Bronchial epithelial cell (primary cell): ENCODE measurements around a stretch of chr9.

GRCh38 chr9:137665543-137666046 lies 46.8 kb downstream of the EHMT1 start:
- RRBS, 2 experiments: no CpG with 5 or more reads among the region's 15 CpGs

DNA sequence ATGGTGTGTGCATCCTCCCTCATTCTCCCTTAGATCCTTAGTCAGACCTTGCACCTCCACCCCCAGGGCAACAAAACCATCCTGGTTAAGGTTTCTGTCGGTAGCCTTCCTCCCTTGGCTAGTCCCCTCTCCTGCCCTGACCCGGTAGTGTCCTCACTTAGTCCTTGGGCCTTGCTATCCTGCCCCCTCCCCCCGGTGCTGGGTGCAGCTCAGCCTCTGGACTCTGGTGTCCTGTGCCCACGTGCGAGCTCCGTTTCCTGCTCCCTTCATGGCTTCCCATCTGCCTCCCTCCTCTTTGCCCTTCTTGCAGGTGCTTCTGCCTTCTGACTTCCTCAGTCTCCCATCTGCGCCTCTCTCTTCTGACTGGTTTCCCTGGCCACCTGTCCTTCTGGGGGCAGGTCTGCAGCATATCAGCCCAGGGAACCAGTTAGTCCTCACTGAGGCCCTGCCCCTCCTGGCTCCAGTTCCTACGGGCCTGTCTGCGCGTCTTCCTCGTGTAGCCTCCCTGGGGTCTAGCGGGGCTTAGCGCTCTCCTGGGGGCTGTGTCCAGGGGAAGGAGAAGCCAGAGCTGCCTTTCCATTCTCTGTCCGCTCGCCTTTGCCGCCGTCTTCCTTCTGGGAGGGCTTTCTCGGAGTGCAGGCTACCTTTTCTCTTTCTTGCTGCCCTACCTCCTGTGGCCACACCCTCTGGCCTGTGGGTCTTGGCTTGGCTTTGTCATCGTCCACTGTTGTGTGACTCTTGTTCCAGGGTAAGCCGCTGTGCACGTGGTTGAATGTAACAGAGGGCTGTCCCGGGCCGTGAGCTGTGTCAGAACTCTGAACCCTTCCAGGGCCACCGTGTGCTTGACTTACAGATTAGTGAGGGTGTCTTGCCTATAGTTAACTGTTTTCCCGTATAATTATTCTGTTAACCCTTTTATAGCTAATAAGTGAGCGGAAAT lies 51.7 kb downstream of the EHMT1 start:
- RRBS, 2 experiments: no CpG with 5 or more reads among the region's 26 CpGs

DNA sequence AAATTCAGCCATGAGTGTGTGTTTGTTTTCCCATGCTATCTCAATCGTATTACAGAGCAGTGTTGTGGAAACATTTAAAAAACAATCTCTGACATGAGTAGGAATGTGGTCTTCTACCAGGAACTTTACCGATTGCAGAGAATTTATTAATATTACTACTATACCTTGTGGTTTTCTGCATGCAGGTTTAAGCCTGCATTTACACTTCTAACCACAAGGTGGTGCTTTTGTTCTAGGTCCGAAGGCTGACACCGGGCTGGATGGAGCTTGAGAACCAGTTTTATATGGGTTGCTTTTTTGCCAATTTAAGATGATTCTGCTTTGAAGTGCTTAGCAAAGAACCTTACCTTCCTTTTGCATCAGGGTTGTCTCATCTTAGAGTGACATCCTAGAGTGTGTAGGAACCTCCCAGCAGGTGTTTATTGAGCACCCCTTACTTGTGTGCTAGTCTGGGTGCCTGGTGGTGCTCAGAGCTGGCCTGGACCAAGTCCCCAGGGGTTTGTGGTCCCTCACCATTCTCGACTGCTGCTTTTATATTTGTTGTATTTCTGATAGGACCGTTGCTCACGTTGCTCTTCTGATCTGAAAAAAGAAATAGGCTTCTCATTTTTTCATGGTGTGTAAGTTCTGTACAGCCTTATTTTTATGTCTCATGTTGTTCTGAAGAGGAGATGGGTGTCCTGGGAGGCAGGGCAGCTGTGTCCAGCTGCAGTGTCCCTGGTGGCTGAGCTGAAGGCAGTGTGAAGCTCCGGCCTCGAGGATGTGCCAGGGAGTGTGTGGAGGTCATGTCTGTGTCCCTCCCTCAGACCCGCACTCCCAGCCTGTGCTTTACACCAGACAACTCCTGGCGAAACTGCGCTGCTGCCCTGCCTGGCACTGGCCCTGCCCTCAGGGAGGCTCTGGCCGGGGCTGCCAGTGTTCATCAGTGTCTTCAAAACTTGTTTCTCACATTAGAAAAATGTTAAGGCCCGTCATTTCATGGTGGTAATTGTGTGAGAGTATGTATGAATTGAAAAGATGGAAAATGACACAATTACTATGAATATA lies 54.3 kb downstream of the EHMT1 start:
- RRBS, 2 experiments: no CpG with 5 or more reads among the region's 14 CpGs

- RRBS, 2 experiments: no CpG with 5 or more reads among the region's 11 CpGs
Measured at GRCh38 chr9:137796605-137797051, 81.0 kb upstream of the CACNA1B start.